SJCRH30 (cell line): ENCODE data around the genes MAGIX, PPP1R3F, GAGE12D, GAGE12E and KANTR.

- RAMPAGE, long total RNA: no peak
Observed at GRCh38 chrX:48703872-48704705, 7.6 kb downstream of the SUV39H1 start.

GRCh38 chrX:48711592-48712402 lies 15.3 kb downstream of the SUV39H1 start:
- RAMPAGE, long total RNA: no peak

DNA sequence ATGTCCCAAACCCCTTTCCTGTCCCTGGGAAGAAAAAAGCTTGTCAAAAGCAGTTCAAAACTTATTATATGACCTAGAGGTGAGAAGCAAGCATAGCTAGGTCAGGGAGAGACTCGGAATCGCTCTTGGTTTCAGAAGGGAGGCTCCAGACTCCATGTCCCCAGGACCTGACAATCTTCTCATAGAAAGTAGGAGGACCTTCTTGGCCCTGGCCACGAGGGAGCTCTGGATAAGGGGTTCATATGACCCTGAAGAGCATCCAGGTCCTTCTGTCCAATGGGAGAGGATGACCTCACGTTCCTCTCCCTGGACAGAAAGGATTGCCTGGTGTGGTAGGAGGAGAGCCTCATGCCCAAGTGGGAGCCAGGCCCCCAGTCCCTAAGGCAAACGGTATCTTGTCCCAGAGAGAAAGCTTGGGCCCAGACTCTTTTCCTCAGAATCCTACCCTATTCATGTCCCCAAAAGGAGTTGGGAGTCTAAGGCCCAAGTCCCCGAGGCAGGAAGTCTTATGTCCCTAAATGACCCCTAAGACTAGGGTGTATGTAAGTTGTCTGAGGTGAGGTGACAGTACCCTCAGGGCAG lies 2.6 kb downstream of the OTUD5 start:
- RAMPAGE, long total RNA: no peak

DNA sequence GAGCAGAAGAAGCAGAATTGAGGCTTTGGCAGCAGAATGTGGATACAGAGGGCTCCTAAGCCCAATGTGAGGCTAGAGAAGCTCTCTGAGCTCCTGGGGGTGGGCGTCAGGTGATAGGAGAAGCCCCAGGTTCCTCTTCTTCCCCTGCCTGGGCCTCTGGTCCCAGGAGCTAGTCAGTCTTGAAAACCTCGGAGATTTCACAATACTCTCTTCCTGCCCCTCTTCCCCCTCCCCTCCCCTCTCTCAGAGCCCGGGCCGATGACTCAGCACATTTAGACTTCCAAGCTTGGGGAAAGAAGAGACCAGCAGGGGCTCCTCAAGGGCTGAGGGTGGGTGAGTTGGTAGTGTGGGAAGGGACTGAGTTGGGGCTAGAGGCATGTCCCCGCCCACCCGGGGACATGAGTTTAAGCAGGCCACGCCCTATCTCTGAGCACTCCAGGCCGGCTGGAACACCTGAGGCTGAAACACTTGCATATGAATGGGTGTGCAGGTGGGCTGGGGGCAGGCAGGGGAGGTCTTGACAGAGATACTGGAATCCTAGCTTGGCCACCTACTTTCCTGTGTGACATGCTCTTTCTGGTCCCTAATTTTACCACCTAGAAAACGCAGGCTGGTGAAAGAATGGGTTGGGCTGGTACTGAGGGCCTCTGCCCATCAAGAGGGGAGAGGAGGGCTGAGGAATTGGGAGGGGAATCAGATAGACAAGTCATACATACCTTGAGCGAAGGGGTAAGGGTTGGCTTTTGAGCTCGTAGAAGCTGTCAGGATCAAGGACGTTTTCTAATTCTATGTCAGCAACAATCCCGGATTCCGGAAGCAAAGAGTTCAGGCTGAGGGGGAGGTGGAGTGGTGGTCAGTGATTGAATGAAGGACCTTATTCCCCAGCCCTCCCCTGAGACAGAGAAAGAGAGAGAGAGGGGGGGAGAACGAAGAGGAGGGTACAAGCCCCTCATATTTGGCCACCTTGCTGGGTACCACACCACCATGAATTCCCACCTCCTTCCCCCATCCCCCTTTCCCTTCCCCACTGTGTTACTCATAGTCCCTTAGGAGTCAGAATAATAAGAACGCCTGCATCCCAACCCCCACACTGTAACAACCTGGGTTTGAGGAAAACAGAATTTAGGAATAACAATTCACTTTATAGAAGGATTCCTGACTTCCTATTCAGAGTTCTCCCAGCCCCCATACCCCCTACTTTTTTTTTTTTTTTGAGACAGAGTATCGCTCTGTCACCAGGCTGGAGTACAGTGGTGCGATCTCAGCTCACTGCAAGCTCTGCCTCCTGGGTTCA lies 3.0 kb downstream of the TFE3 start:
- RAMPAGE, long total RNA: no peak

DNA sequence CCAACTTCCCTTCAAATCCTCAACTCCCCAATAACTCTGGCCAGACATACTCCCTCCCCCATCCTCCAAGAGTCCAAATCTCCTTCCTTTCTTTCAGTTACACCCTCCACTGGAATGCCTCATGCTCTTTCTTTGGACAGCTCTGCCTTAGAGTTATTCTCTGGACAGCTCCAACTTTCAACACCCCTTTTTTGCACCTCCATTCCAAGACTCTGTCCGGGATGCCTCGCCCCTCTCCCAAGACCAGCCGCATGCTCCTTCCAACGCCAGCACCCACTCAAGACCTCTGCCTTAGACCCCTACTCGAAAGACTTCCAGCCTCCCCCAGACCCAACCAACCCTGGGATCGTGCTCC lies 298 bp downstream of the WDR45 start:
- RAMPAGE, long total RNA: no peak

GRCh38 chrX:49162519-49163180 lies at the start of gene MAGIX:
MAGIX (plus strand) TSS chrX:49162758.
- RAMPAGE, long total RNA: no peak

DNA sequence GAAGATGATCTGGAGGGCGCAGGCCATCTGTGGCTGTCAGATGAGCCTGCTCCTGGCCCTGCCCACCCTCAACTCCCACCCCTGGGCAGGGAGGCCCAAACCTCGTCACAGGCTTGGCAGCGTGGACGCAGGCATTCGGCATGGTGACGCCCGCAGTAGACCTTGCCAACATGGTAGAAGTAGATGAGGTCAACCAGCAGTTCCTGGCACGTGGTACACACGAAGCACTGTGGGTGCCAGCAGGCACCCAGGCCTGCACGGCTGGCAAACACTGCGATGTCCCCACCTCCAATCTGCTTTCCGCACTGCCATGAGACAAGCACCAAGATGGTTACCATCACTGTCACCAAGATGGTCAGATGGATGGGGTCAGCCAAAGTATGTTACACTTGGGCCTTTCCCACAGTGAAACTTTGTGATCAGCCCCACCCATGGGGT lies 6.5 kb downstream of the PLP2 start:
- RAMPAGE, long total RNA: no peak

- RAMPAGE, long total RNA: no peak
Observed at GRCh38 chrX:49198334-49199417, 1.3 kb downstream of the SYP start.

GRCh38 chrX:49230157-49230724 lies 2.9 kb downstream of the CACNA1F start:
- RAMPAGE, long total RNA: no peak

DNA sequence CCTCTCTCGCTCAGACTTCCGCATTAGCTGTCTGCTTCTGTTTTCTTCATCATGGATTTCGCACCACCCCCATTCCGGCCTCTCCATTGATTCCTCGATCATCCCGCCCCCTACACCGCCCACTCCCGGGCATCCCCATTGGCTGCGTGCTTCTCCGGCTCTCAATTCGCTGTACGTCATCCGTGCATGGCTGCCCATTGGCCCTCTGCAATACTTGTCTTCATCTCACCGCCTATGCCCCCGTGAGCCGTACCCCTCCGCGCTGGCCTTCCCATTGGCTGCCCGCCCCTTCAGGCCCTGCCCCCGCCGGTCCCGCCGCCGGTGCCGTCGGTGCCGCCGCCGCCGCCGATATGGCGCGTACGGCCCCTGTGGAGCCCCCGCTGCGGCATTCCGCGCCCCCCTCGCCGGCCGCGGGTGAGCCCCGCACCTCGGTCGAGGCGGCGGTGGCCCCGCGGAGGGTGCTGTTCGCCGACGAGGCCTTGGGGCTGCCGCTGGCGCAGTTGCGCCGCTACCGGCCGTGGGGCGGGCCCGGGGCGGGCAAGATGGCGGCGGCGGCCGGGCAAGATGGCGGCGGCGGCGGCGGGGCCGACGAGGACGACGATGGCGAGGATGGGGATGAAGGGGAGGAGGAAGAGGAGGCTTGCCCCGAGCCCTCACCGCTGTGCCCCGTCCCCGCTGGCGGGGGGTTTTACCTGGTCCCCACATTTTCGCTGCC lies at the start of gene PPP1R3F:
Gene PPP1R3F (plus strand): TSS at position 274 of the 715 bp plus-strand sequence.
- RAMPAGE, long total RNA: no peak

- RAMPAGE, long total RNA: no peak
Observed at GRCh38 chrX:49271350-49271939, 1.9 kb downstream of the PPP1R3F start.

DNA sequence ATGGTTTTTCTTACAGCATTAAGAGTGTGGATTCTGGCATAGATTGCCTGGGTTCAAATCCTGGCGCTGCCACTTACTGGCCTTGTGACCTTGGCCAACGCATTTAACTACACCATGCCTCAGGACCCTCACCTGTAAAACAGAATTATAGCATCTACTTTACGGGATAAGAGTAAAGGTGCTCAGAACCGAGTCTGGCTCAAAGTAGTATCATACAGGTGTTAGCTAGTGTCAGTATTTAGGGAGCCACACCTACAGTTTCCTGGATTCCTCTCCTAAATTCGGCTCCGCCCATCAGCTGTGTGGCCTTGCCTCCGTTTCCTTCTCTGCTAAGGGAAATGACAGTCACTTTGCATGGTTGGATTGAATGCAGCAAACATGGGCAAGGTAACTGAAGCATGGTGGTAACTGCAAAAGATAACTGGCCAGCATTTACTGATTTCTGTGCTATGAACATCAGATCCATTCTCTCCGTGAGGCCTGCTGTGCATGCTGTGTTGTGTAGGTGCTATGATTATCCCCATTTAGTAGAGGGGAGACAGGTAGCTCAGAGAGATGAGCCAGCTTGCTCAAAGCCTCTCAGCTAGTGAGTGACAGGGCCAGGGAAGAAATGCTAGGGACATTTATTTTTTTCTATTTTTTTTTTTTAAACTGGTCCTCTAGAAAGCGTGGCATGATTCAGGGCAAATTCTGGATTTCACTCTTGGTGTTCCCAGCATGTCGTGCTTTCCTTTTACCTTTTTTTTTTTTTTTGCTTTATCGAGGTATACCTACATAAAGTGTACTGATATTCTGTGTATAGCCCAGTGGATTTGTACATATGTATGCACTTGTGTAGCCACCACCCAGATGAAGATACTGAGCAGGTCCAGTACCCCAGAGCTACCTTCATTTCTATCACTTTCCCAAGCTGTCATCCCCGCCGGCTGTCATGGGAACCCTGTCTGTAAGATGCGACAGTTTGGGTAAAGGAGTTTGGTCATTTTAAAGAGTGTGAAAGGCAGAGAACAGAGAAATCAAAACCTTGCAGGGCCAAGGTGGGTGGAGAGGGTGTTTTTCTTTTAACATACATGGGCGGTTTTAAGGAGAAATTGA lies 3.0 kb downstream of the PPP1R3F start:
- RAMPAGE, long total RNA: no peak

DNA sequence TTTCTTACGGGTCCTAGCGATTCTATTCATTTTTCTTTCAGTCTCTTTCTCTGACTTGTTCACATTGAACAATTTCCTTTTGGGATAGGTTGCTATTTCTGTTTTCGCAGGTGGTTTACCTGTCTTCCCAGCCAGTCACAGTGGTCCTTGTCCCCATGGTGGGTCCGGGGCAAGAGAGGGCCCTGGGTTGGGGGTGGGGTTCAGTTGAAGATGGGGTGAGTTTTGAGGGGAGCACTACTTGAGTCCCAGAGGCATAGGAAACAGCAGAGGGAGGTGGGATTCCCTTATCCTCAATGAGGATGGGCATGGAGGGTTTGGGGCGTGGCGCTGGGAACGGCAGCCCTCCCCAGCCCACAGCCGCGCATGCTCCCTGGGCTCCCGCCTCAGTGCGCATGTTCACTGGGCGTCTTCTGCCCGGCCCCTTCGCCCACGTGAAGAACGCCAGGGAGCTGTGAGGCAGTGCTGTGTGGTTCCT lies at the start of gene GAGE12D:
Gene GAGE12D (plus strand): TSS at position 406 of the 475 bp plus-strand sequence.
- RAMPAGE, long total RNA: no peak

- RAMPAGE, long total RNA: no peak
Observed at GRCh38 chrX:49551016-49551586, at the start of gene GAGE12E. GAGE12E (plus strand) TSS chrX:49551289.

DNA sequence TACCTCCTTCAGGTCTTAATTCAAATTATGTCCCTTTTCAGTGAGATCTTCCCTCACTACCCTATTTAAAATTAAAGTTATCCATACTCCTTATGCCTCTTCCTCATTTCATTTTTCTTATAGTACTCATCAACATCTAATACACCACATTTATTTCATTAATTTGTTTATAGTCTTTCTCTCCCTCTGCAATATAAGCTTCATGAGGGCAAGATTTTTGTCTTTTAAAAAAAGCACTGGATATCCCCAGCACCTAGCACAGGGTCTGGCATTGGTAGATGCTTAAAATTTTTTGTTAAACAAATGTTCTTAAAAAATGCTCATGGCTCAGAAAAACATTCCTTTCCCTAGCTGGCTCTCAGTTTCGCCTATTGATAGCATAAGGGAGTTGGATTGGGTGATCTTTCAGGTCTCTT lies 94.4 kb upstream of the DGKK start:
- RAMPAGE, long total RNA: no peak

DNA sequence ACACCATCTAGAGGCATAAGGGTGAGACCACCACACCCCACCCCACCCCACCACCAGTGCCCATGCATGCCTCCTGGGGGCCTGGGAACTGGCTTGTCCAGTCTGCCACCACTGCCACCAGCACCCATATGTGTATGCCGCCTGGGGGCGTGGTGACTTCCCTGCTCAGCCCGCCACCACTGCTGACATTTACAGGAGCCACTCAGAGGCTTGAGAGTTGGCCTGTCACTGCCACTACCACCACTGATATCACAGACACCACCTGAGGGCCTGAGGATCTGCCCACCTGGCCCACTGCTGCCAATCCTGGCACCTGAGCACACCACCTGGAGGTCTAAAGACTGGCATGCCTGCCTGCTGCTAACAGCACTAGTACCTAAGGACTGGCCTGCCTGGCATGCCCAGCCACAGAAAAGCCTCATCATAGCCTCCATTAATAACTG lies 20.3 kb upstream of the BMP15 start:
- RAMPAGE, long total RNA: no peak

- RAMPAGE, long total RNA: no peak
Observed at GRCh38 chrX:53082469-53083344, 540 bp downstream of the TSPYL2 start.

DNA sequence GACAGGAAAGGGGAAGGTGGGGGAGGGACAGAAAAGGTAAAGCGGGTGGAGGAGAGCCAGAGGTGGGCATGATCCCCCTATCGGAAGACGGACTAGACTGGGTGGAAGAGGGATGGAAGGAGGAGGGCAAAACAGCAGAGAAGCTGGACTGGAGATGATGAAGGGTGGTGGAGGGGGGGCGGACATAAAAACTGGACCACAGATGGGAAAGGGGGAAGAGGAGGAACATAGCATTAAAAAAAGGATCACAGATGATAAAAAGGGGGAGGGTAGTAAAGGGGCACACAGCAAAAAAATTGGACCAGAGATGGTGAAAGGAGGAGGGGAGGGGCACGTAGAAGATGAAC lies 1.2 kb downstream of the TSPYL2 start:
- RAMPAGE, long total RNA: no peak

GRCh38 chrX:53093530-53094742 lies at the start of gene KANTR:
KANTR (plus strand) TSS chrX:53094142.
- RAMPAGE, long total RNA: no peak

DNA sequence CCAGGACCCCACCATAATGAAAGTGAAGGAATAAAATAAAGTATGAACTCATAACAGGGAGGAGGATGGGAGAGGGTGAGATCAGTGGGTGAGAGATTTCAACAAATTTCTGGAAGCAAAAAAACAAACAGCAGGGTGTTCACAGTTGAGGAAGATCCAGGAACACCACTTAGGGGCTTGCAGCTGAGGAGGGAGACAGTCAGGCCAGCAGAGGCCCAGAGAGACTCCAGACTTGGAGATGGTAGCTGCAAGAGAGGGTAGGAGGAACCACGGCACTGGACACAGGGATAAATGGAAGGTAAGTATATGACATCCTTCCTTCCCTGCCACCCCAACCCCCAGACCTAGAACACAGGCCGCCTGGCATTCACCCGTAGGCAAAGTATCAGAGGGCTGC lies 14.5 kb downstream of the IQSEC2 start:
- RAMPAGE, long total RNA: no peak